ENCODE measurements around the genes NPIPB8 and ASPHD1.

- RRBS: no CpG with 5 or more reads among the region's 1 CpG
Observed at GRCh38 chr16:28637746-28638178, at the start of gene NPIPB8. Gene NPIPB8, plus strand, starts transcription at chr16:28638065.

DNA sequence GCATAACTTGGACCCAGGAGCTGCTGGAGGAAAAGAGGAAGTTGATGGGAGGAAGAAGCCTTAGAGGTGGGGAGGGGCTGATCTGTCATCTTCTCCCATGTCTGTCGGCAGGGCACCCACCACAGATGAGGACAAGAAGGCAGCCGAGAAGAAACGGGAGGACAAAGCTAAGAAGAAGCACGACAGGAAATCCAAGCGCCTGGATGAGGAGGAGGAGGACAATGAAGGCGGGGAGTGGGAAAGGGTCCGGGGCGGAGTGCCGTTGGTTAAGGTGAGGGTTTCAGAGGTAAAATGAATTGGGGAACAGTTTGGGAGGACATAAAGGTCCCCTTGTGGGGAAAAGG is 11.8 kb downstream of the EIF3C start:
- RRBS: no CpG with 5 or more reads among the region's 9 CpGs

GRCh38 chr16:28833871-28835043 is 11.5 kb downstream of the ATXN2L start:
- RRBS: 100% methylated on average over 1 of the region's 29 CpGs

DNA sequence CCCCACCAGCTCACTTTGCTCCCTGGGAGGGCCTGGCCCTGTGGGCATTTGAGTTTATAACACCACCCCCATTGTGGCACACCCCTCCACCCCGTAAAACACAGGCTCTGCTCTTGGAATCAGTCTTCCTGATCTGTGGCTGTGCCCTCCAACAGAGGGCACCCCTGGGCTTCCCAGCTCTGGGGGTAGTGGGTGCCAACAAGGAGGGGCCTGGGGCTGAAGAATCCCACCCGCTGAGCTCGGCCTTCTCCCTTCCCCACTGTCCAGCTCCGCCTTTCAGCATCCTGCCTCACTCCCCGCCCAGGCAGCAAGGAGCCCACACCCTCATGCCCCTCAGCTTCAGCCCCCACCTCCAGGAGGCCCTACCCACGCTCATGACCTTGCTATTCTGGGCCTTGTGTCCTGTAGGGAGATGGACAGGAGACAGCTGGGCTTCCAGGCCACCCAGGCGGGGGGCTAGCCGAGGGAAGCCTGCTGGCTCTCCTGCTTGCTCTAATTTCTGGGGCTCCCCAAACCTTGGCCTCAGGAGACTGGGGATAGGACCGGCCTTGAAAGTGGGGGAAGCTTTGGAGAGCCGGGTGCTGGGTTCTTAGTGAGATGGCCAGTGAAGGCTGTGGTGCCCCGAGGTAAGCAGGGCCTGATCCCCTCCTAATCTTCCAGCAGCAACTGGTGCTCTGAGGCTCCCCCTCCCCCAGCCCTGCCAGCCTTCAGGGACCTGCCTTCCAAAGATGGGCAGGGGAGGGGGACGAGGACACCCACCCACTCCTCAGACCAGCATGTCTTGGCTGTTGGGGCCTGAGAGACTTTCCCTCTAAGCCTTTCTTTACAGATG is 2.9 kb upstream of the ATP2A1 start:
- RRBS: no CpG with 5 or more reads among the region's 12 CpGs

DNA sequence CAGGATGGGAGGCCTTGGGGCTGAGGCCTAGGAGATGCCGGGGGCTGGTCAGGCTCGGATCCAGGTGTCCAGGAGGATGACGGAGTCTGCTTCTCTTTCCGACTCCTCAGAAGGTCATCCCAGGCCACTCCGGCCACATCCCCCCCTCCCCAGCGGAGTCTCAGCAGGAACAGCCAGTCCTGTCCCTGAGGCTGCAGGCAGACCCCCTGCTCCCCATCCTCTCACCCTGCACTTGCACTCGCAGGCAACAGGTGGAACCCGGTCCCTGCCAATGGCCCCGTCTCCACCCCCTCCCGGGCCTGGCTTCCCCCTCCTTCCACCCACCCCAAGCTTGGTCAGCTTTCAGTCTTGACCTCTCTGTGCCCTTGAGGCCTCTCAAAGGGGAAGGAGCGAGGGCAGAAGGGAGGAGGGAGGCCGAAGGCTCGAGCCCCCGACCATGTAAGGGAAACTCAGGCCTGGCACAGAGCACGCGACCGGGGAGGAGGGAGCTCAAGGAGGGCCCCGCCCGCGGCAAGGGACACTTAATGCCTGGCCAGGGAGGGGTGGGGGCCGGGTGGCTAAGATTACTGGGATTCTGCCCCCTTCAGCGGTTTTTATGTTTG is 4.4 kb downstream of the ATP2A1 start:
- RRBS: 29% methylated on average over 9 of the region's 22 CpGs

GRCh38 chr16:28936135-28937112 is 4.7 kb downstream of the CD19 start:
- RRBS: 9% methylated on average over 5 of the region's 49 CpGs

GRCh38 chr16:29115388-29116488 is 130.9 kb downstream of the LAT start:
- RRBS: 42% methylated on average over 2 of the region's 30 CpGs

DNA sequence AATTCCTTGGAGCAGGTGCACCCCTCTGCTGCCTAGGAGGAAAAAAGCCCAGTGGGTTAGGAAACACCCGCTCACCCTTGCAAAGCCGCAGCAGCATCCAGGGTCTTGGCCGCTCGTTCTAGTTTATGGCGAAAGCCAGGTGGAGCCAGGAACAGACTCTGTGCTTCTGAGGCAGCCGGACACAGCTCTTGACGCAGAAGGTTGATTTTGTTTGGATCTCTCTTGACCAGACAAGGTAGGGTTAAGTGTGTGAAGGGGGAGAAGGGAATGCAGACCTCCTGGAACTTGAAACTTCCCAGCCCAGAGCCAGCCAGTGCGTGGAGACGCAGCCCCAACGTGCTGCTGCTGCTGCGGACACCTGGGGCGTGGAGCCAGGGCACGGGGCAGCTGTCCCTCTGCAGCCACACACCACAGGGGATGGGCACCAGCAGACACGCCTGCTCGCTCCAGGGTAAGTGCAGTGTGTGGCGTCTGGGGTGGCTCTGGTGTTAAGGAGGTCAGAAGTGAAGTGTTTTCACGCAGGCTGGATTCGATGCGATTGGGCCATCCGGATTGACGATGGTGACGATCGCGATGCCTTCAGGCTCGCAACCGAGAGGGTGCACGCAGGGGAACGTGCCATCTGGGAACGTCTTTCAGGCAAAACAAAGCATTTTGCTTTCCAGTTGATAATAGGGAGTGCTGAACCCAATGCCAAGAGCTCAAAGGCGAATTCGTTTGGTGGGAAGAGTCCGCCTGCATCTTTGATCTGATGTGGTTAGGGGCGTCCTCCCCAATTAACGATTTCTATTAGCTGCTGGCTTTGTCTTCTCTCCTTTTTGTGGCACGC is 154.7 kb downstream of the LAT start:
- RRBS: no CpG with 5 or more reads among the region's 35 CpGs

DNA sequence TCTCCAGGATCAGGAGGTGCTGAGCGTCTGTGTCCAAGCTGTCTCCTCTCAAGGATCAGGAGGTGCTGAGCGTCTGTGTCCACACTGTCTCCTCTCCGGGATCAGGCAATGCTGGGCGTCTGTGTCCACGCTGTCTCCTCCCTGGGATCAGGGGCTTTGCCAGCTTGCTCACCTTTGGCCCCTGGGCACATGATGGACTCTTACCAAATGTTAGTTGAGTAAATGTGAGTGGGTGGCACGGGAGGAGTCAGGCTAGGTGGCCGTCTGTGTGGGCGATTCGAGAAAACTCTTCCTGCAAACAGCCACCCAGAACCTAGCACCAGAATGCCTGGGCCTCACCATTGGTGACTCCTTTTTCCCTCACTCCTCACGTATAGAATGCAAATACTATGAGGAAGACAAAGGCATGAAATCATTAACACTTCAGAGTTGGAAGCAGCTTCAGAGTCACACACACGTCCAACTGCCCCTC is 162.9 kb downstream of the LAT start:
- RRBS: no CpG with 5 or more reads among the region's 11 CpGs

DNA sequence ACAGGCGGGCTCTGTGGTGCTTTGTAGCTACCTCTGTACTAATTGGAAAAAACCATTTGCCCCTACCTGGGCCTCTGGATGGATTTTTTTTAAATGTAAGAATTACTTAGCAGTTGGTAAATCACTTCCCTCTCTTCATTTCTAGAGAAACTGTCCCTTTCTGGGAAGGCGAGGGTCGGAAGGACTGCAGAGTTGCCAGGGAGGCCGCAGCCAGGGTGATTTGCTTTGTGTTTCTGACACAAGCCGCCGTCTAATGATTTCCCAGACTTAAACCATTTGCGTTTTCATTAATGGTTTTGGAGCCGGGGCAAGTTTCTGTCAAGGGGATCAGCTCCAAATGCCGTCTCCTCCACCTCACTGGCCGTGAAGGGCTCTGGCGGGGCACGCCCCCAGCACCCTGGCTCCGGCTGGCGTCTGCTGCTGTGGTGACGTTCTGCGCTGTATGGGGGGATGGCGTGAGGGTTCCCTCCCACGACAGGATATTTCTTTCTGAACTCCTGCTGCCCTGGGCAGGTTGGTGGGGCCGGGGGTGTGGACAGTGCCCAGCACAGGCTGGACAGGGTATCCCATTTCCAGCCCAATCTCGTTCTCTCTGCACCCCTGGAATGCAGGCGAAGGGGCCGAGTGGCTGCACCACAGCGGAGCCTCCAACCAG is 201.8 kb downstream of the LAT start:
- RRBS: no CpG with 5 or more reads among the region's 23 CpGs

DNA sequence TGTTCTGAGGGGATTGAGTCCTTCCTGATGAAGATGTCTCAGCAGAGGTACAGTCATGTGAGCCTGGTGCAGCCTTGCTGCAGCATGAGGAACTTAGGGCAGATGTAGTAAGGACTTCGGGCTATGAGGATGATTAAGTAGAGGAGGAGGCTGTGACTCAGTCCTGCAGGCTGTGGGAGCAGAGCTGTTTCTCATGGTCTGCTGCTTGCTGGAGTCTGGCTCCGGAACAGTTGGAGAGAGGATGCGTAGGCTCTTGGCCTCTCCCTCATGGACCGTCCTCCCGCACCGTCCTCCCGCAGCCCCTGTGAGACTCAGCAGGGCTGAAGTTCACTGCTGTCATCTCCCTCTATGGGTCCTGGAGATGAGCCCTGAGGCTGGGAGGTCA is 134.8 kb downstream of the NPIPB11 start:
- RRBS: no CpG with 5 or more reads among the region's 7 CpGs

- RRBS: no CpG with 5 or more reads among the region's 20 CpGs
Observed at GRCh38 chr16:29382066-29382429, 24.5 kb downstream of the NPIPB11 start.

DNA sequence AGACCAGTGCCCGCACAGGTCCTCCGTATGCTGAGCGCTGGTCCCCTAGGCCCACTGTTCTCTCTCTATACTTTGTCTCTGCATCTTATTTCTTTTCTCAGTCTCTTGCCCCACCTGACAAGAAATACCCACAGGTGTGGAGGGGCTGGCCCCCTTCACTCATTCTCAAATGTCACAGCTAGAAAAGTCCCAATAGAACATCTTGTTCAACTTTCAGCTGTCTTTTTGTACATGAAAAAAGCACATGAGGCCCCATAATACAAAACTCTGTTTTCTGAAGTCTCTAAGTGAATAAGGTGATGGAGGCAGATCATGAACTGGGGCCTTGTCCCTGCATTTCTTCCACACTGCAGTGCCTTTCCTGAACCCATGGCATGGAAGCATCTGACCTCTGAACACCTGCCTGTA is 4.7 kb downstream of the C16orf54 start:
- RRBS: no CpG with 5 or more reads among the region's 3 CpGs

- RRBS: no CpG with 5 or more reads among the region's 9 CpGs
Observed at GRCh38 chr16:29748783-29749211, 3.0 kb upstream of the C16orf54 start.

DNA sequence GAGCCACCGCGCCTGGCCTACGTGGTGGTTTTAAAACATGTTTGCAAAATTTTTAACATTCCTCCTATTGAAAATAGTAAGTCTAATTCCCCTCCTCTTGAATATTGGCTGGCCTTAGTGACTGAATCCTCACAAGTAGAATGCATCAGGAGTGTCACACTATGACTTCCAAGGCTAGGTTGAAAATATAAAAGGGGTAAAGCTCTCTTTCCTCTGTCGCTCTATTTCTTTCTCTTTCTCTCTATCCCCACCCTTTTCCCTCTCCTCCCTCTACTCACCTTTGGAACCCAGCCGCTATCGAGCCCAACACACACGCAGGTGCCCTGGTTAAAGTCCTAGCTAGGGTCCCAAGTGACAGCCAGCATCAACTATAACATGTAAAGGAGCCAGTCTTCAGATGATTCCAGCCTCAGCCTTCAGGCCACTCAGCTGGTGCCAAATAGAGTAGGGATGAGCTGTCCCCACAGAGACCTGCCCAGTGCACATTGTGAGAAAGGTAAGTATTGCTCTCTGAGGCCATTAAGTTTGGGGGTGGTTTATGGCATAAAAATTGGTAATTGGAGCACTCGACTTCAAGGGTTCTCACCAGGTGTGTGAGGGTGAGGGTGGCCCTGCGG is 14.8 kb upstream of the C16orf54 start:
- RRBS: no CpG with 5 or more reads among the region's 9 CpGs

- RRBS: 2% methylated on average over 43 of the region's 101 CpGs
Observed at GRCh38 chr16:29807083-29807989, 1.0 kb downstream of the MAZ start.

GRCh38 chr16:29814682-29815796 is 913 bp upstream of the PAGR1 start:
- RRBS: no CpG with 5 or more reads among the region's 42 CpGs

GRCh38 chr16:29821749-29822159 is 1.5 kb downstream of the MVP start:
- RRBS: no CpG with 5 or more reads among the region's 5 CpGs

GRCh38 chr16:29900157-29901391 is at the start of gene ASPHD1:
Gene ASPHD1, plus strand, starts transcription at chr16:29900488.
- RRBS: 3% methylated on average over 22 of the region's 74 CpGs

DNA sequence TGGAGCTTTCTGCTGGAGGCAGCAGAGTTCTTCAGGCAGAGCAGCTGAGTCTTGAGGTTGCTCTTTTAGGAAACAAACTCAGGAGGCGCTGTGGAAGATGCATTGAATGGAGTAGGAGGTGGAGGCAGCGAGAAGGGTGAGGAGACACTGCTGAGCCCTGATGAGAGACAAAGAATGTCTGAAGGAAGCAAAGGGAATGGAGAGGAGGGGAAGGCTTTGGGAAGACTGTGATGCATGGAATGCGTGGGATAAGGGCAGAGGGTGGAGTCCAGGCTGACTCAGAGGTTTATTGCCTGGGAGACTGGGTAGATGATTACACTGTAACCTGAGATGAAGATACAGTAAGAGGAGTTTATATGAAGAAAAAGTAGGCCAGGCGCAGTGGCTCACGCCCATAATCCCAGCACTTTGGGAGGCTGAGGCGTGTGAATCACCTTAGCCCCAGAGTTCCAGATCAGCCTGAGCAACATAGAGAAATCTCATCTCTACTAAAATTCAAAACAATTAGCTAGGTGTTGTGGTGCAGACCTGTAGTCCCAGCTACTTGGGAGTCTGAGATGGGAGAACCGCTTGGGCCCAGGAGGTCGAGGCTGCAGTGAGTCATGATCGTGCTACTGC is 17.9 kb upstream of the TMEM219 start:
- RRBS: no CpG with 5 or more reads among the region's 9 CpGs